NT2/D1 (cell line): ENCODE measurements around the genes PLRG1, PDGFC and RXFP1.

GRCh38 chr4:154550261-154550690 is at the start of gene PLRG1:
PLRG1 (minus strand) TSS chr4:154550400.
- RRBS, 2 experiments, result 1 to 2% methylated on average over 7 to 8 of the region's 27 CpGs

GRCh38 chr4:154570078-154570721 is 7.4 kb downstream of the FGB start:
- RRBS, 2 experiments, result no CpG with 5 or more reads among the region's 7 CpGs

- RRBS, 2 experiments, result no CpG with 5 or more reads among the region's 9 CpGs
Observed at GRCh38 chr4:154598038-154598886, 7.7 kb upstream of the FGA start.

DNA sequence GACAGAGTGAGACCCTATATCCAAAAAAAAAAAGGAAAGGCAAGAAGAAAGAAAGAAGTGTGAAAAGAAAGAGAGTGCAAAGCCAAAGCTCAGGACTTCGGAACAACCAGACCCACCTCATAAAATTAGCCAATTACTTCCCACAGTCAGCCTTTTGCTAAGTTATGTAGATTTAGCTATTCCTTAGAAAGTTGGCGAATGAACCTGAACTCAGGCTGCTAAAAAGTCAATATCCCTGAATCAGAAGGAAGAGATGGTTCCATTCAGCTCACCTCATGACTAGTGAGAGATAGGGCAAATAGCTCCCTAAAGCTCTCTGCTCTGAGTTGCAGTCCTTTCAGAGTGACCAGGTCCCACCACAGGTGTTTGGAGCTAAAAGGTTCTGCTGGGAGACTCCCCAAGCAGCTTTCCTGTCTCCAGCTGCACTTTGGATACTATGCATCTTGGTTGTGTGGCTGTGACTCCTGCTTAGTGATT is 9.0 kb downstream of the FGG start:
- RRBS, 2 experiments, result no CpG with 5 or more reads among the region's 2 CpGs

DNA sequence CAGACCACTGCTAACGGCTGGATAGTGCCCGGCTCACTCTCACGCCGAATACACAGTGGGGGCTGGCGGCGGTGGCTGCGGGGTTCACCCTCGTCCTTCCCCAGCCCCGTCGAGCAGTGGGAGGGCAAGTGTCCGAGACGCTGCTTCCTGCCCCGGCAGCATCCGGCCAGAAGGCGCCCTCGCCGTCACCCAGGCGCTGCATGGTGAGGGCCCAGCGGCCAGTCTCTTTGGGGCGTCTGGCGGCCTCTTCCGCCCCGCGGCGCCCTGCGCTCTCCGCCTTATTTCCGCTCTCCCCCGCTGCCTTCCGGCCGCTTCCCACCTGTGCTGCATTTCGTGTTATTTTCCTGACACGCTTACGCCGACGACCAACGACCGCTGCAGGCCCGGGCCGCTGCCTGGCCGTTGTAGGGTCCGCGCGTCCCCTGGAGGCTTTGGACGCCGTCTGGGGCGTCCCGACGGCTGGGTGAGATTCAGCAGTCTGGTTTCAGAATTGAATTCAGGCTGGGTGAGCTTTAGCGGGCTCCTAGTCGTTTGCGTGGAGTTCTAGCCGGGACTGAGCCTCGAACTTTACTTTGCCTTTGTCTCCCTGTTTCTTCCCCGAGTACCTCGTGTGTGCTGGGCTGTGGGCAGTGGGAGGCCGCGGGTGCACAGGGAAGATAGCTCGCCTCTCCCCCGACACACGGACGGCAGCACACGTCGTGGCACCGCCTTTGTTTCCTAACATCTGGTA is 563 bp downstream of the RBM46 start:
- RRBS, 2 experiments, result 98 to 100% methylated on average over 1 to 3 of the region's 65 CpGs

DNA sequence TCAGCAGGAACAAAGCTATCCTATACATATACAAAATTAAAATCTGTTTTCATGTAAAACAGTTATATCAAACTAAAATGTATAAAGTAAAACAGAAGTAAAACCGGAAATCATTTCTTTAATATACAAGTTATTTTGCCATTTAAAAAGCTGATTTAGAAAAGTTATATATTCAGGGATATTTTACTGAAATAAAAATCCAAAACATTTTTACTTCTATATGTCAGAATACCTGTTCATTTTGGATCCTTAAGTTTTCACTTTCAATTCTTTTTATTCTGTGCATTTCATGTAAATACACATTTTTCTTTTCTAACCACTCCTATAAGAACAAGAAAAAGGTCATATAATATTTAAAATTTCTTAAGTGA is 21.9 kb downstream of the MAP9 start:
- RRBS, 2 experiments, result no CpG with 5 or more reads among the region's 1 CpG

- RRBS, 2 experiments, result no CpG with 5 or more reads among the region's 4 CpGs
Observed at GRCh38 chr4:155506763-155507266, 130.1 kb upstream of the MAP9 start.

- RRBS, 2 experiments, result no CpG with 5 or more reads among the region's 6 CpGs
Observed at GRCh38 chr4:155789437-155789856, 30.6 kb downstream of the GUCY1B1 start.

DNA sequence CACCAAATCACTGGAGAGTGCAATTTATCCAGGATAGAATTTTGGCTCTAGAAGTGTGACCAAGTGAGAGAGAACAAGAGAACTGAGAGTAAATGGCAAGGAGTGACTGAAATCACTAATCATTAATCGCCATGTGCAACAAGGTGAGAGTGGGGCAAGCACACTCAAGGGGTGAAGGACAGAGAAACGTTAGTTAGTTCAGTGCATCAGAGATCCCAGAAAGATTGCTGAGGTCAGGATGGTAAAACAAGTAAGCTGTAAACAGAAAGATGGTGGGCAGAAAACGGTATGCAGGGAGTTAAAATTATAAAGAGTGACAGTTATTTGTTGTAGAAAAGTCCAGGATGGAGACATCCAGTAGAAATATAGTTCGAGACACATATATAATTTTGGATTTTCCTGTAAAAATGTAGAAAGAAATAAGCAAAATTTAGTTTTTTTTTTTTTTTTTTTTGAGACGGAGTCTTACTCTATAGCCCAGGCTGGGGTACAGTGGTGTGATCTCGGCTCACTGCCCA is 17.9 kb upstream of the ASIC5 start:
- RRBS, 2 experiments, result no CpG with 5 or more reads among the region's 6 CpGs

- RRBS, 2 experiments, result no CpG with 5 or more reads among the region's 5 CpGs
Observed at GRCh38 chr4:155925476-155926065, 22.1 kb downstream of the TDO2 start.

DNA sequence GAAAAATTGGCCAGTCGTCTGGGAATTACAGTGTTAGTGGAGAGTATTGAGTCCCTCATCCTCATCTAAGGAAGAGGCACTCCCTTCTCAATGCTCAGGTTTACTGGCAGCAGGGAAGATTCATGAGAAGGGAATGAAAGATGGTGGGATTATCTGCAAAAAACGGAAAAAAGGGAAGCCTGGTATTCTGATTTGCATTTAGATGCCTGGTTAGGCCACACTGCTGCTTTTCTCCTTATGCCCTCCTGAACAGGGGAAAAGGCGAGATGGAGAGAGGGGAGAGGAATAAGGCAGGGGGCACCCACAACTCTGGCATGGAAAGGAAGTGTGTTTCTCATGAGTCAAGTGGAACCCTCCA is 5.4 kb upstream of the CTSO start:
- RRBS, 2 experiments, result no CpG with 5 or more reads among the region's 3 CpGs

DNA sequence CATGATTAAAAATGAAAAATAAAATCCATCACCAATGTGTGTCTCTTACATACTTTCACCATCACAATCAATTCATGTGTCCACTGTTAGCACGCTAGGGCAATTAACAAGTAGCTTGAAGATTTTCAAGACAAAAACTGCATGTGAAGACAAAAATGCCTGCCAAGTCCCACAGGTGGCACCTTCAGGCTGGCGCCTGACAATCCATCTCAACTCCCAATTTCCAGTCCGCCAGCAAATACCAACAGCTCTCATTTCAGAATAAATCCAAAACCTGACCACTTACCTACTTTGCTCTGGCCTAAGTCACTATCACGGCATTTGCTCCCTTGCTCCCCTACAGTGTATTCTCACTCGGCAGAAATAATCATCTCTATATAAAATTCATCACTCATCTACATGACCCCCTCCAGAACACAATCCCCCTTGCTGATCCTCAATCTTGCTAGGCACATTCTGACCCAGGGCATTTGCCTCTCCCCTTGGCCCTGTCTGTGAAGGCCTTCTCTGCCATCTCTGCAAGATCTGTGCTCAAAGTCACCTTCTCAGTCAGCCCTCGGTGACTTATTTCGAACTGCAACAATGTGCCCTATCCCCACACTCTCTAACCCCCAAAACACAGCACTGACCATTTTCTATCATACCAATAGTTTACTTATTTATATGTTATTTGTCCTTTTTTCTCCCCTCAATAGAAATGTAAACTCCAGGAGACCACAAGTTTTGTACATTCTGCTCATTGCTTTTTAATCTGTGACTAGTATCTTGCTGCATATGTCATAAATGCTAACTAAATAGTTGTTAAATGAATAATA is 26.9 kb downstream of the PDGFC start:
- RRBS, 2 experiments, result no CpG with 5 or more reads among the region's 7 CpGs

DNA sequence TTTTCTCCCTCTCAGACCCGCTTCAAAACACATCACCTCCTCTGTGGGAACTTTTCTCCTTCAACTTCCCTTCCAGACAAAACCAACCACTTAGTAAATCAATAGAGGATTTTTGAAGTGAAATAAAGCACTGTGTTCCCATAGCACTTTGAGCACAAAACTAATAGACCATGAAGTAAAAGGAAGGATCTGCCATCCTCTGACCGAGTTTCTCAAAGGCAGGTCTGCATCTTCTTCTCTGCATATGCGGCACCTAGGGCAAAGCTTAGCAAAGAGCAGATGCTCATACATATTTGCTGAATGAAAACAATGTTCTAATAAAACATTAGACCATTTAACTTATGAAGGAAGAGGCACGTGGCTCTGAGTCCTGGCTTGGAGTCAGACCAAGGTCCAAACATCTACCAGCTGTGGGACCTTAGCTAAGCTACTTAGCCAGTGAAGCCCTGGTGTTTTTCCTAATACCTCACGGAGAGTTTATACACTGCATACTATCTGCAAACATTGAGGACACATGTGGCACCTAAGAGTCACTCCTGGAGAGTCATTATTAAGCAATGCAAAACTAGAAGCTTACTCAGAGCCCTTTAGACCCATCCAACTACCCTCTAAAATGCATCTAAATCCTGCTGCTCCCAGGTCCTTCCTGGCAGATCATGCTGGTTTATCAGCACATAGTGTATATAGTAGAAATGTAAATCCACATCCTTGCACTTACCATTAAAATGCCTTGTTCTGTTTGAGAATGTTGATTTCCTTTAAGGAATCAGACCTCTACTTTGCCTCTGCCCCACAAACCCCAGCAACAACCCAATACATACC is 9.1 kb downstream of the PDGFC start:
- RRBS, 2 experiments, result no CpG with 5 or more reads among the region's 5 CpGs

DNA sequence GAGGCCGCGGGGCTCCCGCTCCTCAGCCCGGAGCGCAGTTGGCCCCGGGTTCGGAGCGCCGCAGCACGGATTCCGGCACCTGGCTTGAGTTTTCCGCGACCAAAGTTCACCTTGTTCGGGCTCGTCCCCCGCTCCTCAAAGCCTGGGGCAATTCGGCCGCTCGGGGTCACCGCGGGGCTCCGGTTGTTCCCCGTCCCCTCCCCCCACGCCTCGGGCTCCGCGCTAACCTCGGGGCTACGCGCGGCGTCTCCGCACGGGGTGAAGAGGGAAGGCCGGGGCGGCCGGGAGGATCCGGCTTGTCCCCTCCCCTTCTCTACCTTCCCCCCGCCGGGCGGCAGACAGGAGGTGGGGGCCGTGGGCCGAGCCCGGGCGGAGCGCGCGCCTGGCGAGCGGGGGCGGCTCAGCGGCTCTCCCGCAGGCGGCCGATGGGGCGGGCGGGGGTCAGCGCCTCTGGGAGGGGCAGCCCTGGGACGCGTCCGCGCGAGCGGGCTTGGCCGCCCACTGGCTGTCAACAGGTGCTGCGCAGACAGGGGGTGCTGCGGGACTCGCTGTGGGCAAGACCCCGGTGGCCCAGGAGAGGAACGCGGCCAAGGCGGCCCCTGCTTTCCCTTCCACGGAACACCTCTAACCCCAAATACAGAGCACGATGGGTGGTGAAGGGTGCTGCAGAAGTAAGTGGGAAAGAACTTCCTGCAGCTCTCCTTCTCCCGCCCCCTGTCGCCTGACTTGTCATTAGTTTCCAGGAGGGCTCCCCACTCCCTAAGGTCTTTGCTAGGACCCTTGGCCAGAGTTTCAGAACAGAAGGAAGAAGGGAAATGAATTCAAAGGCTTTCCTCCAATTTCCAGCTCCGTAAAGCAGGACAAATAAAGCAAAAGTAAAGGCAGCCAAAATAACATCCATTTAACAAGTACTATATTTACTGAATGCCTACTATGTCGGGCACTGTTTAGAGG is at the start of gene PDGFC:
Gene PDGFC, minus strand, starts transcription at position 260 of the 954 bp plus-strand sequence.
- RRBS, 2 experiments, result 2% methylated on average over 22 to 30 of the region's 78 CpGs

GRCh38 chr4:156999019-156999701 is 27.6 kb upstream of the PDGFC start:
- RRBS, 2 experiments, result no CpG with 5 or more reads among the region's 4 CpGs

DNA sequence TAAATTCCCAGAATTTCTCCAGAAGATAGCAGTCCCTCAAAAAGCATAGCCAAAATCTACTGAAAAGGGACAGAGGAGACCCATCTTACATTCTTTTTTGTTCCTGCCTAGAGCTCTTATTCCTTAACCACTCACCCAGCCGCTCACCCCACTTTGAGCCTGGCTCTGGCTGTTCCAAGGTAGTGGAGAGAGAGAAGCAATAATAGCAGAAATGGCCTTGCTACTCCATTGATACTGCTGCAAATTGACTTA is 1.7 kb upstream of the GASK1B start:
- RRBS, 2 experiments, result no CpG with 5 or more reads among the region's 1 CpG

DNA sequence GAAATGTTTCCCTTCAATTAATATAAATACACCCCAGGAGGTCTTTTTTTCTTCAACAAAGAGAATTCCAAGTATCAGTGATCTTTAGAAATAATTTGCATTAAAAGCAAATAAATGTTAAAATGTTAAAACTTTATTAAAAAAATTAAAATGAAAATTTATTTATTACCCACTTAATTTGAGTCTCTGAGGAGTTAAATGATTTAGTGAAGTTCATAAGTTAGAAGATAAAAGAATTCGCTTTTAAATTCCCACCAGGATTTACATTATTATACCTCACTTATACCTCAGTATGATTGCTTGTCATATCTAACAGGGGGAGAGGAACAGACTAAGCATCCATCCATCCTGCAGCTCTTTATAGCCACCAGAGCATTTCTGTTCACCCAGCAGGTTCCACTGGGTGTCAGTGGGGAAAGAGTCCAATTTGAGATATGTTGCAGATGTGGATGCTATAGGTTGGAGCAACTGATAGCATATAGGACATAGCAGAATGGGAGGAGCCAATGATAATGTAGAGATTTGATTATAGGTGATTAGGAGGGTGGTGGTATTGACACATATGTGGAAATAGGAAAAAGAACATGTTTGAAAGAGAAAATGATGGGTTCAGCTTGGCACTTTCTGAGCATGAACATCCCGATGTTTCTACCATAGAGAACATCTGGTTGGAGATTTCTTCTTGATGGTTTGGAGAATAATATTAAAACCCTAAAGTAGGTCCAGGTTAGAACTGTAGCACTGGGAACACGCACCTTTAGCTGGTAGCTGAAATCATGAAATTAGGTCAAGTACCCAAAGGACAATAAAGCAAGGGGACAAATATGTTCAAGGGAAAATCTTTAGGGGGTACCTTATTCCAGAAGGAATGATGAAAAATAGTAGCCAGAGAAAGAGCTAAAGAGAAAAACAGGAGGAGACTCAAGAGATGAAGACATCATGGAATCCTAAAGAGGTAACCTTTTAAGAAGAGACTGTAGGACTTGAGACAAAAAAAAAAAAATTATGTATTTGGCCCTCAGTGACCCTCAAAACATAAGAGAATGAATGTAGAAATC is 5.9 kb downstream of the TMEM144 start:
- RRBS, 2 experiments, result no CpG with 5 or more reads among the region's 3 CpGs

GRCh38 chr4:158521367-158522091 is at the start of gene RXFP1:
RXFP1 (plus strand) TSS chr4:158521882.
- RRBS, 2 experiments, result no CpG with 5 or more reads among the region's 14 CpGs

GRCh38 chr4:158769330-158769787 is 533 bp downstream of the FNIP2 start:
- RRBS, 2 experiments, result 2 to 3% methylated on average over 19 of the region's 31 CpGs